Anterior vena cava (tissue), 1 donor: ENCODE results near the genes PTGIS and SLC9A8.

DNA sequence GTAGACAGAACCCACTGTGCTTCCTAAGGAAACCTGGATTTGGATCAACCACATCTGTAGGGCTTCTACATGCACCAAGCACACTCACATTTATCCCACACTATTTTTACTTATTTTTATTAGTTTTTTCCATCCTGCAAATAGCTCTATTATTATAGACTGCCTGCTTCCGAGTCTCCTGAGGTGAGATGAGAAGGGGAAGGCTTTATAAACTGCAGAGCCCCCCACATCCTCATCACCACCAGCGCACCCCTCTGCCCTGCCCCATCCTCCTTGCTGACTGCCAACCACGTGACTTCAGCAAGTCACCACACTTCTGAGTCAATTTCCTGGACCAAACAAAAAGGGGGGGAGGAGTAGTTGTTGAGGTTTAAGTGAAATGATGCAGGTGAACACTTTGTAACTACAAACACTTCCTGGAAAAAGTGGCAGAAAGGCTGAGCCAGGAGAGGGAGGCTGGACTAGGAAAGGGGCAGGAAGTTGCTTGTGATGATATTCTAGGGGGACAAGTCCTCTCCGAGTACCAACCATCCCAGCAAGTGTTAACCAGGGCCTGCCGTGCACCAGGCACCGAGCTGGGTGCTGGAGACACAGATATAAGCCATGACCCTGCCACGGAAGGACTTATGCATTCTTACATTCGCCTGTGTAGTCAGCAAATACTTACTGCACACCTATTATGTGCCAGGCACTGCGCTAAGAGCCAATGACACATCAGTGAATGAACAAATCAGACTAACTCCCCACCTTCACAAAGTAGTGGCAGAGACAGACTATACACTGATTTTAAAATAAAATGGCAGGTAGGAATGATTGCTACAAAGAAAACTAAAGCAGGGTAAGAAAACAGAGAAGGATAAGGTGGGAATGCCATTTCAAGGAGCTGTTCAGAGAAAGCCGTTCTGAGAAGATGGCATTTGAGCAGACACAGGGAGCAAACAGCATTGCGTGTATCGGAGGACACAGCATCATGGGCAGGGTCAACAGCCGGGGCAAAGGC lies 67.3 kb downstream of the PREX1 start:
- PRO-cap: bidirectional peak, plus-strand start at position 431 of the sequence, minus-strand start at position 271 of the sequence

DNA sequence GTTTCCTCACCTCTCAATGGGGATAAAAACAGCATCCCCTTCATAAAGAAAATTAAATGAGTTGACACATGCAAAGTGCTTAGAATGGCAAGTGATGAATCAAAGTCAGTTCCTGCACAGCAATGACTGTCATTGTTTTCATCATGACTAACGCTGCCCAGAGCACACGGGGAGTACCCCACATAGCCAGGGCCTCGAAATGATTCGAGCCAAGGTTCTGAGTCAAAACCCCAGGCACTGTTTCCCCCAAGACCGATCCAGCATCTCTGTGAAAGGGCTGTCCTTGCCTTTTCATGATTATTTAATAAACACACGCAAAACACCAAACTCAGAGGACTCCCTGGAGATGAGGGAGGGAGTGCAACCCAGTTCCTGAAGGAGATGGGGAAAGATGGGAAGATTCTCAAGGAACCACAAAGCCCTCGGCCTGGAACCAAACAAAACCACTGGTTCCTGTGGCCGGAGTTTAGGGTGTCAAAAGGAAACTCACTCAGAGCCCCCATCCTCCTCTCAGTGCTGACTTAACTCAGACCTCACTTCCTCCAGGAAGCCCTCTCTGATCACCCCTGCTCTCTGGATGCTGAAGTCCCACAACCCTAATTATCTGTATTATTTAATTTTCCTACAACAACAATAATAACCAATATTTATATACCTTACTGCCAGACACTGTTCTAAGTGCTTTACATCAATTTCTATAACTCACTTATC lies 3.7 kb downstream of the PREX1 start:
- PRO-cap: no peak

DNA sequence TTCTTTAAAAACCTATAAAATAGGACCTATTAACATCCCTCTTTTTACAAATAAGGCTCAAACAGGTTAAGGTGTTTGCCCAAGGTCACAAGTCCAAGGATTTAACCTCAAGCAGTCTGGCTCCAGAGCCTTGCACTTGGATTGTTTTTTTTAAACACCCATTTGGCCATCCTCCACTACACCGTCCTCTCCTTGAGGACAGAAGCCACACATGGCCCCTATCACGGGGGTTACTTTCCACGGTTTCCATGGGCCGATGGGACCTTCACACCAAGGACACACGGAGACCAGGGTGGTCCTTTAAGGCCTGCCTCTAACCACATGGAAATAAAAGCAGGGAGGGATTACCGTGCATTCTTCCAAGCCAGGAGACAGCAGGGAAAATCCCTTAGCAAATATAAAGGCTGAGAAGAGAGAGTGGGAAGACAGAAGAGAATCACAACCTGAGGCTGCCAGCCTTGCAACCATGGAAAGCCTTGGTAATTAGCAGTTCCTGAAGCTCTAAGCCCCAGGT lies 3.1 kb downstream of the PREX1 start:
- PRO-cap: no peak

DNA sequence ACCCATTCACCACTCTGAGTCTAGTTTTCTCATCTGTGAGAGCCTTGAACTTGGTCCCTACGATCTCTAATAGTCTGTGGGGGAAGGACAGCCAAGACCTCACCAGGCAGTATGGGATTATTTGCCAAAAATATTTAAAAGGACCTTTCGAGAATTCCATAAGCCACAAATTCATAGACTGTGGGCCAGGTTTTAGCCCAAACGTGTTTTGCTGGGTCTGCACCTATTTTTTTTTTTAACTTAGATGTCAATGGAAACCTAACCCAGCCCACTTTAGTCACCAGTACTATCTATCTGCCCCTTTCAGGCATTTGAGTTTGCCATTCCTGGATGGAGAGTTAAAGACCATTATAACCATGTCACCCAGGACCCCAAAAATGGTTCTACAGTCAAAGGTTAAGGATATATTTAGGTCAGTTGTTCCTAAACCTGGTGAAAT lies 24.0 kb upstream of the PREX1 start:
- PRO-cap: no peak

DNA sequence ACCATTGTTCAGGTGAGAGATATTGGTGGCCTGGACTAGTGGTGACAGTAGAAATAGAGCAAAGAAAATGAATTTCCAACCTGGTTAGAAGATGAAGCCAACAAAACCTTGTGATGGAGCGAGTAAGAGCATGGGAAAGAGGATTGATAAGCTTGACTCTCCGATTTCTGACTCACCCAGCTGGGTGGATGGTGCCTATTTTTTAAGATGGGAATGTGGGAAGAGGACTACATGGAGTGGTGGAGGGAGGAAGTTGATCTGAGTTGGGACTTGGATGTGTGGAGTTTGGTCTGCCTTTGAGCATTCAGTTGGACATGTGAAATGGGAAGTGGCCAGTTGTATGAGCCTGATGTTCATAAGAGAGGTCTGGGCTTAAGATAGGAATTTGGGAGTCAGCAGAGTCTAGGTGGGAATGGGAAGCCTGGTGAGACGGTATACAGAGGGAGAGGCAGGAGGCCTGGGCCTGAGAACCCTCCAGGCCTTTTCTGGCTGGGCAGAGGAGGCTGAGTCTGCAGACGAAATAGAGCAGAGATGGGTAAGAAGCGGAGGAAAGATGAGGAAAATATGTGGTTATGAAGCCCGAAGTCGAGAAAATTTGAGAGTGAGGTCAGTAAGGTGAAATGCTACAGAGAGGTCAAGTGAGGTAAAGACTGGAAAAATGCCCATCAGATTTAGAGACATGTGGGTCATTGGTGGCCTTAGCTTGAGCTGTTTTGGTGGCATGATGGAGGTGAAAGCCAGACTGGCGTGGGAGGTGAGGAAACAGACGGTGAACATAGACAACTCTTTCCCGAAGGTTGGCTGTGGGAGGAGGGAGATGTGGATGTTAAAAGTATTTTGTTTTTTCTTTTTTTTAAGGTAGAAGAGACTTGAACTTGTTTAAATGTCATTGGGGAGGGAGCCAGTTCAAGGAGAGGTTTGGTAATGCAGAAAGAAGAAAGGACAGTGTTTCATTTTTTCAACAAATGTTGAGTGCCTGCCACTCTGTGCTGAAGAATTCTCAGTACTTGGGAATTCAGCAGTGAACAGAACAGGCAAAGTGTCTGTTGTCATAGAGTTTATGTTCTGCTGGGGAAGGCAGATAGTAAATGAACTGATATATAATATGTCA lies 9.2 kb downstream of the ARFGEF2 start:
- PRO-cap: no peak

GRCh38 chr20:48938629-48939176 lies 17.2 kb downstream of the ARFGEF2 start:
- PRO-cap: no peak

DNA sequence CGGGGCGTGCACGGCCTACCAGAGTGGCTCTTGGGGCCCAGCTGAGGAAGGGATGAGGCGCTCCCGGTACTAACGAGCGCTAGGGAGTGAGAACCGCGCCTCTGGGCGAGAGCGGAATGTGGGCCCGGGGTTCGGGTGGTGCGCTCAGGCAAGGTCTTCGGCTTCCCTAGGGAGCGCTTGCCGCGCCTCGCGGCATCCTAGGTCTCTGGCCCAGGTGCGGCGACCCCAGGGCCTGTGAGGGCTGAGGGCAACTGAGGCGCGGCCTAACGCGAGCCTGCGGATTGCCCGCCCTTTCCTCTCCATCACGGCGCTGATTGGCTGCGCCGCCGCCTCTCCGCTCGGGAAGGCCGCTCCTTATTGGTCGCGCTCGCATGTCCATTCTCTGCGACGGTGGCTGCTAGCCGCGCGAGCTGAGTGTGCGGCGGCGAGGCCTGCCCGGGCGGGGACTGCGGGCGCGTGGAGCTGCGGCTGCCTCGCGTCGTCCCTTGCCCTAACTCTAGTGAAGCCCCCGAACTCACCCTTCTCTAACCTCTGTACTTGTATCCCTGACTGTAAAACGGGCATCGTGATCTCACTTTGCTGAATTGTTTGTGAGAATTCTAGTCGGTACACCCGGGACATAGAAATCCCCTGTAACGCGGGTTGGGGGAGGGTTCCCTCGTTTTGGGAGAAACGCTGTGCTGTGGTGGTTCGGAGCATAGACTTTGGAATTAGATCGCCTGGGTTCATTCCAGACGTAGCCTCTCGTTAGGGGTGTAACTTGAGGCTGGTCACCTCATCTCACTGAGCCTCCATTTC lies 519 bp downstream of the CSE1L start:
- PRO-cap: bidirectional peak, plus-strand start at position 445 of the sequence, minus-strand start at position 306 of the sequence

GRCh38 chr20:49230572-49231245 lies 11.5 kb downstream of the DDX27 start:
- PRO-cap: no peak

- PRO-cap: no peak
These were observed 7.8 kb upstream of the ZNFX1 start for GRCh38 chr20:49285327-49286351.

DNA sequence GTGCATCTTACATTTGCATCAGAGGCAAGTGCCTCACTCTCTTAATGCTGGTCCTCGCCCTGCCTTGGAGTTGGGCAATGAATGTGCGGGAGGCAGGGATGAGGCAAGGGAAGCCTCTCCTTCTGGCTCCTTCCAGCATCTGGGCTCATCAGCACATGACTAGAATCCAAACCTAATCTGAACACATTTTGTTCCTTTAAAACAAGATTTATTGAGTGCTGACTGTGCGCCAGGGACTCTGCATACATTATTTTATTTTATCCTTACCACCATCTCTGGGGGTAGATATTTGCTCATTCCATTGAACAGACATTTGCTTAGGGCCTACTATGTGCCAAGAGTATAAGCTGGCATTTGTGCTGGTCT lies 71.9 kb upstream of the ZNFX1 start:
- PRO-cap: no peak

DNA sequence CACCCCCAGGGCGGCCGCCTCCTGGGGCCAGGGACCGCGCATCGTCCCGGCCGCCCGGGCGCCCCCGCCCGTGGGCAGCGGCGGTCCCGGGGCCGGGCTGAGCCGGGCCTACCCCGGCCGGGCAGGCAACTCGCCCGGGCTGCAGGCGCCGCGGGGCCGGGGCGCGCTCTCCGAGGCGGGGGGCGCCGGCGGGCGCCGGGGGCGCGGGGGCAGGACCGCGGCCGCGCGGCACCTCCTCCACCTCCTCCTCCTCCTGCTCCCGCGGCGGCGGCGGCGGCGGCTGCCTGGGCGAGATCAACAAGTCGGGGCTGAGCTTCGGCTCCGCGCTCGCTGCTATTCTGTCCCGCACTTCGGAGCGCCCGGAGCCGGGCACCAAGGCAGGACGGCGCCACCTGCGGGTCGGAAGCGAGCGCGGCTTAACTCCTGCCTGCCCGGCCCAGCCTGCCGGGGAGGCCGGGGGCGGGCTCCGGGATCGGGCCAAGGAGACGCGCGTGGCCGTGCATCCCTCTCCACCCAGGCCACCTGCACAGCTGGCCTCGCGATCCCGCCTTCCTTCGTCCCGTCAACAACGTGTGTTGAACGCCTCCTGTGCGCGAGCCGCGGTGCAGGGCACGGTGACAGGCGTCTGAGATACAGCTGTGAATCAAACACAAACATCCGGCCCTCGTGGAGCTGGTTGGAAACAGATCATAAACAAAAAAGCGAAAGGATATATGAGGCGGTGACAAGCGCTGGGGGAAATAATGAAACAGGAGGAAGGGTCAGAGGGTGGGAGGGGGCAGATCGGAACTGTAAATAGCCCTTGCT lies 1.7 kb upstream of the KCNB1 start:
- PRO-cap: no peak

GRCh38 chr20:49567795-49569053 lies at the start of gene PTGIS:
Gene PTGIS (minus strand): TSS chr20:49568137.
- PRO-cap: bidirectional peak, plus-strand start at chr20:49568082, minus-strand start at chr20:49568083; bidirectional peak, plus-strand start at chr20:49568270, minus-strand start at chr20:49568185; bidirectional peak, plus-strand start at chr20:49568819, minus-strand start at chr20:49568584

DNA sequence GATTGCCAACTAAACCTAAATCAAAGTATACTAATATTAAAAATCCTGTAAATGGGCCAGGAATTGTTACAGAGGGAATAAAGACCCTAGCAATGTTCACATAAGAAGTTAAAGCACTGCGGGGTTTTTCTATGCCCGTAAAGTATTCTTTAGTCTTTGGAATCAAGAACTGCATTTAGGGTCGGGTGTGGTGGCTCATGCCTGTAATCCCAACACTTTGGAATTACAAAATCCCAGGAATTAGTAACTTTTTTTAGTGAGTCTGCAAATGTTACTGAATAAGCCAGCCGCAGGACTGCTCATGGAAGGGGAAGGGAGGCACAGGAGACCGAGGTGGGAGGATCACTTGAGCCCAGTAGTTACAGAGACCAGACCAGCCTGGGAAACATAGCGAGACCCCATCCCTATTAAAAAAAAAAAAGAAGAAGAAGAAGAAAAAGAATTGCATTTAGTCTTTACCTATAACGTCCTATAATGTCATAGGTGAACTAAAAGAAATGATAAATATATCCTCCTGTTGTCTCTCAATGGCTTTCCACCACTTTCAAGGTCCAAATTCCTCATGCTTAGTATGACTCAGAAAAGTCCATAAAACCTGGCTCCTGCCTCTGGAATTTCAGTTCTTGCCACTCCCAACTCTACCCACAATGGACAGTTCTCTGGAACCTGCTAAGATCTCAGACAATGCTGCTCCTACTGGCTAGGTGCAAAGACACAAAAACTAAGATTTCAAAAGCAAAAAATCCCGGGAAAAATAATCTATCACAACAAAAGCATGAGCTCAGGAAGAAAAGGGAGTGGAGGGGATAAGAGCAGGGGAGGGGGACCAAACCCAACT lies 39.2 kb downstream of the B4GALT5 start:
- PRO-cap: no peak

- PRO-cap: no peak
These were observed 38.1 kb downstream of the B4GALT5 start for GRCh38 chr20:49675302-49676344.

DNA sequence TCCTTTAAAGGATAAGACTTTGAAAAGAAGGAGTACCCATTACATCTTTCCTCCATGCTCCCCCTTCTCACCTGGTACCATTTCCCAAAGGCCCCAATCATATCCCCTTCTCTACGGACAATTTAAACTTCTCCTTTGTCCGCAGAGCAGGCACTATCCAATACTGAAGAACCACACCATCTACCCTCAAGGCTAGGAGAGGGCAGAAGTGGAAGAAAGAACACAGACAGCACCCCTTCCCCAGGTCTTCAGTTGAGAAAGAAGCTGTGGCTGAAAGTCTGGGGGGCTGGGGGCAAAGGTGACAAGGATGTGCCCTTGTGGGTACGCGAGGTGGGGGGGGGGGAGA lies 1.2 kb downstream of the B4GALT5 start:
- PRO-cap: bidirectional peak, plus-strand start at position 199 of the sequence, minus-strand start outside the sequence

GRCh38 chr20:49812449-49813522 lies at the start of gene SLC9A8:
Gene SLC9A8 (plus strand): TSS chr20:49812828.
- PRO-cap: bidirectional peak, plus-strand start at chr20:49812715, minus-strand start at chr20:49812548; bidirectional peak, plus-strand start at chr20:49812775, minus-strand start at chr20:49812774; bidirectional peak, plus-strand start at chr20:49812894, minus-strand start at chr20:49812827; bidirectional peak, plus-strand start at chr20:49813093, minus-strand start at chr20:49813035

DNA sequence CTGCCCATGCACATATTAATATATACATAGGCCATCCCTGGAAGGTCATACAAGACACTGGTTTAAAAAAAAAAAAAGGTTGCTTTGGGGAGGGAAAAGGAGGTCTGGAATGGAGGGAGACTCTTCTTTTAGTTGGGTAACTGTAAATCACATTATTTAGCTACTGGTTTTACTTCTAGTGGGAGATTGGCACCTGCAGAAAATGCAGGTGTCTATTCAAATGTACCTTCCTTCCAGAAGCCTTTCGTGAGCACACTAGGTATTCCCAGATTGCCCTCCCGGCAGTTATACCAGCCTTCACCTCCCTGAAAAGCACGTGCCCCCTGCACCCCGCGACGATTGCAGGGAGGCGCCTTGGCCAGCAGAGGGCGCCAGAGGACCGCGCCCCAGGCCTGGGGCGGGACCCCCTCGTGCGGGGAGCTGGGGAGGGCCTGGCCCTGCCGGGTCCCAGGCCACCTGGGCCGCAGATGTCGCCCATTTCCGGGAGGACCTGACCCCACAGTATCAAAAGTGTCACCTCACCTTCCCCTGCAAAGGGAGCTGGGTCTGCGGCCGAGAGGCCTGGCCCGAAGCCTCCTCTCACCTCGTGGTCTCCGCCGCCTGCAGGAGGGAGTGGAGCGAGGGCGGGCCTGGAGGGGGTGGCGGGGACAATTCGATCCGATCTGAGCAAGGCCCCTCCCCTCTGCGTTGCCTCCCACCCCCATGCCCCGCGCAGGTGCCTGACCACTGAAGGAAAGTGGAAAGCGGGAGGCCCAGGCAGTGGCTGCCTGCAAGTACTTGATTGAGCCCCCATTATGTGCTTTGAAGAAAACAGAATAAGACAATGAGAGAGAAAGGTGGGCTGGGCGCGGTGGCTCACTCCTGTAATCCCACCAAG lies 3.7 kb upstream of the SNAI1 start:
- PRO-cap: no peak

DNA sequence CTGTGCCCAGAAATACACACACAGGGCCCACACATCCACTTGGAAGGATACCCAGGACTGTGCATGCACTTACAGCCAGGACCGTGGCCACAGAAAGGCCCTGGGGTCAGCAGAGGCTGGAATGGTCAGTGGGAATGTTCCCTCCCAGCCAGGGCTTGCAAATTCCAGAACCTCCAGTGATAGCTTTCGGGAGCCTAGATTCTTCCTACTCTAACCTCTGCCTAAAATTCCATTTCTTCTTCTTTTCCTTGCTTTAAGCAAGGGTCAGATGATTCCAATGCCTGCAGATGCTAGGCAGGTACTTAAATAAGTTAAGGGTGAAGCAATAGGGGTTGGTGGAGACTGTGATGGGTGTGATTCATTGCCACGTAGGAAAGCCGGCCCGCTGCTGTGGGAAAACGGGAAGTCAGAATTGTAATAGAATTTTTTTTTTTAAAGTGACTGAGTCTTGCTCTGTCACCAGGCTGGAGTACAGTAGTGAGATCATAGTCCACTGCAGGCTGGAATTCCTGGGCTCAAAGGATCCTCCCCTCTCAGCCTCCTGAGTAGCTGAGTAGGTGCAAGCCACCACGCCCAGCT lies 51.0 kb downstream of the SNAI1 start:
- PRO-cap: no peak

- PRO-cap: no peak
These were observed 31.1 kb downstream of the UBE2V1 start for GRCh38 chr20:50081528-50082523.

DNA sequence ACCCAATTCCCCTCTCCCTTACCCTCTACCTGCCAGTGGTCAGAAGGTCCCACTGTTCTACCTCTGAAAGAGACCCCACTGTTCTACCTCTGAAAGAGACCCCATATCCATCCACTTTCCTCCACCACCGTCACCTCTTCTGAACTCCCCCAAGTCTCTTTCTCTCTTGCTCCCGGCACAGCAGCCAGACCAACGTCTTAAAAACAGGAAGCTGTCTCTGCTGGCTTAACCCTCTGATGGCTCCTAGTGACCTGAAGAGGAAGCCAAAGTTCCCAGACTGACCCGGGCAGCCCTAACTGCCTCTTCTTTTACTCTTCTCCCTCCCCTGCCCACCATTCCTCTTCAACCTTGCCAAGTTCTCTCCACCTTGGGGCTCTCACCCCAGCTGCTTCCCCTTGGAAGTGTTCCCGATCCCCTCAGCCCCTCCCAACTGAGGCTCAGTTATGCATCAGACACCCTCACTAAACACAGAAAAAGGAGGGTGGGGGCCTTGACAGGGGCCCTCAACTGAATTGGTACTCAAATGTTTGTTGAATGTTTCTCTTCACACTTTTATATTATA lies 27.0 kb downstream of the UBE2V1 start:
- PRO-cap: no peak